Mesenchymal stem cell of Wharton's jelly (primary cell): ENCODE results near the genes TCF19 and MICA.

DNA sequence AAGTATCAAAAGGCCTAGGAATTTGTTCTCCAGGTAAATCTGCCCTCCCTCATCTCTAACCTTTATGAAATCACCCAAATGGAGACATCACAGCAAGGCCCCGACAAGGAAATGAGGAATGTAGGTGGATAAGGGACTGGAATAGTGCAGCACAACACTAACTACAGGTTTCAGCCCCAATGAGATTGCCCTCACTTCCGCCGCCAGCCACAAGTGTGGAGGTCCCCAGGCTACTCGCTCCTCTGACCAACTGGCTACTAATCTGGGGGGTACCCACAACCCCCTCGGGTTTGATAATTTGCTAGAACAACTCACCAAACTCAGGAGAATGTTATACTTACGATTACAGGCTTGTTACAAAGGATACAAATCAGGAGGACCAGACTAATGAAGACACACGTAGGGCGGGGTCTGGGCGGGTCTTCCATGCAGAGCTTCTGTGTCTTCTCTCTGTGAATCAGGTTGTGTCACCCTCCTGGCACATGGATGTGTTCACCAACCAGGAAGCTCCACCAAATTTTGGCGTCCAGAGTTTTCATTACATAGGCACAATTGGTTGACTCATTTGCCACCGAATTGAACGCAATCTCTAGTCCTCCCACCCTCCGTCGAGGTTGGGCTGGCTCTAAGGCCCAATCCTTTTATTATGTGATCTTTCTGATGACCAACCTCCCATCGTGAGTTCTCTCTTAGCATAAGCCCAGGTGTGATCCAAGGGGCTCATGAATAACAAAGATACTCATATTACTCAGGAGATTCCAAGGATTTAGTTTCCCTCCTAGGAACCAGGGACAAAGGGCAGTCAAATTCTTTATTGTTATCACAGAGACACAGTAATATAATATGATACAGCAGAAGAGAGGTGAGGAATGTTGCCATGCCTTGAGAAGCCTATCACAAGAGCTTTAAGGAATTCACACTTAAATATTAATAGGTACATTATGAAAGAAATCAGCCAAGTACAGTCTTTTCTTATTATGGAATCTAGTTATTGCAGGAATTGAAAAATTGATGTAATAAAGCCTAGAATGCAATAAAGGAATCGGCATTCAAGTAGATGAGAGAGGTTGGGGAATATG lies 36.4 kb upstream of the DDR1 start:
- CAGE, long polyA plus RNA: no peak

DNA sequence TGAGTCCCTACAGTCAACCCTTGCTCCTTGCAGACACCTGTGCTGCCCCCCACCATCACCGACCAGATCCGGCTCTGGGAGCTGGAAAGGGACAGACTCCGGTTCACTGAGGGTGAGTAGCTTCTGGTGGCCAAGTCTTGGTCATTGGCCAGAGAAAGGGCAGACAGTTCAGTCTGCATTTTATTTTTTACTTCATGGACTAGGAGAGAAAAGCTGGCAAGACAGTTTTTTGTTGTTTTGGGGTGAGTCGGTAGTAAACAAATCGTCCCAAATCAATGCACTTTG lies 820 bp upstream of the VARS2 start:
- CAGE, long polyA plus RNA: no peak

DNA sequence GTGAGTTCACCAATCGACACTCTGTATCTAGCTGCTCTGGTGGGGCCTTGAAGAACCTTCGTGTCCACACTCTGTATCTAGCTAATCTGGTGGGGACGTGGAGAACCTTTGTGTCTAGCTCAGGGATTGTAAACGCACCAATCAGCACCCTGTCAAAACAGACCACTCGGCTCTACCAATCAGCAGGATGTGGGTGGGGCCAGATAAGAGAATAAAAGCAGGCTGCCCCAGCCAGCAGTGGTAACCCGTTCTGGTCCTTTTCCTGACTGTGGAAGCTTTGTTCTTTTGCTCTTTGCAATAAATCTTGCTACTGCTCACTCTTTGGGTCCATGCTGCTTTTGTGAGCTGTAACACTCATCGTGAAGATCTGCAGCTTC lies 9.2 kb upstream of the MUC22 start:
- CAGE, long polyA plus RNA: no peak

DNA sequence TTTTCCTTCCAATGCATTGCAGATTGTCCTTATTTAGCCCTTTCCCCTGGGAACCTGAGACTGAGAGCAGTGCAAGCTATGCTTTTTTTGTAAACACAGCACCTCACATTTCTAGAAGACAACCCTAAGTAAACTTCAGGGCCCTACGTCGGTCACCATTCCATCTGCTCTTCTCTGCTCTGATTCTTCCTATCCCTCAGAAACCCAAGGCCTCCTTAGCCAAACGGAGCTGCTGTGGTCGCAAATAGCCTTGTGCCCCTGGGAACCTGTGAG lies 28.9 kb downstream of the C6orf15 start:
- CAGE, long polyA plus RNA: no peak

- CAGE, long polyA plus RNA: no peak
Observed at GRCh38 chr6:31114939-31115905, 622 bp downstream of the PSORS1C1 start.

- CAGE, long polyA plus RNA: no peak
Observed at GRCh38 chr6:31142183-31142994, 3.5 kb upstream of the PSORS1C2 start.

- CAGE, long polyA plus RNA: no peak
Observed at GRCh38 chr6:31142995-31143705, 4.3 kb upstream of the PSORS1C2 start.

- CAGE, long polyA plus RNA: no peak
Observed at GRCh38 chr6:31154473-31155046, 3.0 kb downstream of the CCHCR1 start.

GRCh38 chr6:31157905-31158953 lies at the start of gene TCF19:
TCF19 (plus strand) TSS chr6:31158589.
- CAGE, long polyA plus RNA: no peak

DNA sequence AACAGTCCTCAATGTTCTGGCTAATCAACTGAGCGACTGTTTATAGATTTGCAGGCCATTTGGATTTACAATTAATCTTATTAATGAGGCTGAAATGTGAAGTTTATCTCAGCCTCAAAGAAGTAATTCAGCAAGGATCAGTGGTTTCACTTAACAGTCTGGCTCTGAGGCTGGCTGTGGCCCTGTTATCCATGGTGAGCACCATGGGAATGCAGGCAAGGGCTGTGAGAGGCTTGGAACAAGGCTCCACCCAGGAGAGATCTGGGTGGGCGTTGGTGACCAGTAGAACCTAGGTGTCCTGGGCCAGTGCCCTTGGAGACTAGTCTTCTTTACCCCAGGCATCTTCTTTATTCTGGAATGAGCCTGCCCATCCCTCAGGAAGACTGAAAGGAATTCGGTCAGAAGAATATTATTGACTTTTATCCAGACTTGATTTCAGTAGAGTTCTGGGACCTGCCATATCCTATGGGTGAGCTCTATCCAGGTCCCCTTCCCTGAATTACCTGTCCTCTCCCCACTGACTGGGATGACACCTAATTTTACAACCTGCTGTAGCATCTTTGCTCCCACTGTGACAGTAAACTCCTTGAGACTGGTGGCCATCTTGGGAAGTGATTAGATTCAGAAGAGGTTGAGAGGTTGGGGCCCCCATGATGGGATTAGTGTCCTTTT lies 29.3 kb upstream of the POU5F1 start:
- CAGE, long polyA plus RNA: no peak

GRCh38 chr6:31266607-31266931 lies 5.3 kb downstream of the HLA-C start:
- CAGE, long polyA plus RNA: no peak

GRCh38 chr6:31400513-31400955 lies 2.9 kb upstream of the MICA start:
- CAGE, long polyA plus RNA: no peak

DNA sequence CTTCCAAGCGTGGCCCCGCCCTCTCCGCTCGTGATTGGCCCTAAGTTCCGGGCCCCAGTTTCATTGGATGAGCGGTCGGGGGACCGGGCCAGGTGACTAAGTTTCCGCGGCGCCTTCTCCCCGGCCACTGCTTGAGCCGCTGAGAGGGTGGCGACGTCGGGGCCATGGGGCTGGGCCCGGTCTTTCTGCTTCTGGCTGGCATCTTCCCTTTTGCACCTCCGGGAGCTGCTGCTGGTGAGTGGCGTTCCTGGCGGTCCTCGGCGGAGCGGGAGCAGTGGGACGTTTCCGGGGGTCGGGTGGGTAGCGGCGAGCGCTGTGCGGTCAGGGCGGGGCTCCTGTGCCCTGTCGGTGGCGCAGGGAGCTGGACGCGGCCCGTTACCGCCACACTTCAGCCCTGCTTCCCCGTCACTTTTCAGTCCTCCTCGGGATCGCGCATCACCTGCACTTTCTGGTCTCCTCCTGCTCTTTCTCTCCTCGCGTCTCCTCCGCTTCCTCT lies at the start of gene MICA:
TSS of gene MICA (plus strand) at position 127 of the 496 bp plus-strand sequence.
- CAGE, long polyA plus RNA: start-site peak on the plus strand centred at position 127 of the sequence, 37 bp wide, 509 and 1,572 reads in 2 replicates

GRCh38 chr6:31506733-31507265 lies 8.9 kb downstream of the MICB start:
- CAGE, long polyA plus RNA: no peak

- CAGE, long polyA plus RNA: no peak
Observed at GRCh38 chr6:31533400-31533955, 4.7 kb downstream of the MCCD1 start.

- CAGE, long polyA plus RNA: no peak
Observed at GRCh38 chr6:31542164-31542648, 403 bp upstream of the DDX39B start.

- CAGE, long polyA plus RNA: no peak
Observed at GRCh38 chr6:31568618-31569077, 3.4 kb upstream of the LTA start.

- CAGE, long polyA plus RNA: no peak
Observed at GRCh38 chr6:31663834-31664765, 697 bp downstream of the GPANK1 start.

GRCh38 chr6:31718250-31718715 lies 3.1 kb downstream of the LY6G6D start:
- CAGE, long polyA plus RNA: no peak

- CAGE, long polyA plus RNA: no peak
Observed at GRCh38 chr6:31737393-31738321, 1.3 kb upstream of the CLIC1 start.